Sciatic nerve (tissue), 1 donor: ENCODE measurements around a stretch of chr22.

- PRO-cap: no peak
These were observed 359.3 kb downstream of the CRYBA4 start for GRCh38 chr22:26980984-26981598.

DNA sequence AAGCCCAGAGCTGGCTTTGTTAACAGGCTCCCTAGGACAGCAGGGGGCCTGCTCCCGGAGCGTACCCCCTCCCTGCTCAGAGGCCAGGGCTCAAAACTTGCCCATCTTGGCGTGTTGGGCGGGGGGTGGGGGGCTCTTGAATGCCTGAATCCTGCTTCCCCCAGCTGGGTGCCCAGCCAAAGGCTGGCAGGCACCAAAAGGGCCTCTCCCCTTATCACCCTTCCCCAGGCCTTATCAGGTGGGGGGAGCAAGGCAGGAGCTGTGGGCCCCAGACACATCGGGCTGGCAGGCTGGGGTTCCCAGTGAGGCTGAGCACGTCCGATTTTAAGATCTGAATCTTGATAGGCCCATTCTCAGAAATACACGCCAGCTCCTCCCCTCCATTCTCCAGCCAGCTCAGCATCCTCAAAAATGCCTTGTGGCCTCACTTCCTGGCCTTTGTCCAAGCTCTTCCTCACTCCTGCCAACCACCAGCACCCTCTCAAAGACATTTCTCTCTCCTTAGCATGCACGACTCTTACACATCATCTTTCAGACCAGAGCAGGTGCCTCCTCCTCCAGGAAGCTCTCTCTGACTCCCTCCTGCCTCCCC is 384.8 kb downstream of the MN1 start:
- PRO-cap: no peak

DNA sequence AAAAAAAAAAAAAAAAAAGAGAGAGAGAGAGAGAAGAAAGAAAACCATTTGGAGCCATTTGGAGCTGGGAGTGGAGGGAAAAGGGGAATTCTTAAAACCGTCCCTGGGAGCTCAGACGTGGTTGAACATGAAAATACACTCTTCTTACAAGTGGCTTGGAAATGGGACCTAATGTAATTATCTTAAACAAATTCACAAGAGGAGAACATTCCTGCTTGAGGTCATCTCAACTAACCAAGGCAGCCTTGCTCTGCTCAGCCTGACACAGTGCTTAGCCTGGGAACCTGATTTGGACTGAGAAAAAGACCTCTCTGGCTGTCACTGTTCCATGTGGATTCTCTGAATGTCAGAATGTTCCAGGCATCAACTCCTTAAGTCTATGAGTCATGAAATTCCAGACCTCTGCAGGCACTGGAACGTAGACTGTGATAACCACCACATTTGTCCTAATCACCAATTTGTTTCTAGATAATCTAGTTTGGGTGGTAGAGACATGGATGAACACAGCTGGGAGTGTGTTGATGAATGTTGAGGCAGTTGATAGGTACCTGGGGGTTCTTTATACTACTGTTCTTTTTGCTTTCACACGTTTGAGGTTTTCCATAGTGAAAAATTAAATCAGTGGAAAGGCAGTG is 269.8 kb downstream of the MN1 start:
- PRO-cap: no peak

GRCh38 chr22:27800159-27801273 is 1.0 kb downstream of the MN1 start:
- PRO-cap: bidirectional peak, plus-strand start at chr22:27800624, minus-strand start at chr22:27800634; bidirectional peak, plus-strand start at chr22:27800764, minus-strand start at chr22:27800695

- PRO-cap: no peak
These were observed 19.6 kb upstream of the MN1 start for GRCh38 chr22:27820842-27821793.

DNA sequence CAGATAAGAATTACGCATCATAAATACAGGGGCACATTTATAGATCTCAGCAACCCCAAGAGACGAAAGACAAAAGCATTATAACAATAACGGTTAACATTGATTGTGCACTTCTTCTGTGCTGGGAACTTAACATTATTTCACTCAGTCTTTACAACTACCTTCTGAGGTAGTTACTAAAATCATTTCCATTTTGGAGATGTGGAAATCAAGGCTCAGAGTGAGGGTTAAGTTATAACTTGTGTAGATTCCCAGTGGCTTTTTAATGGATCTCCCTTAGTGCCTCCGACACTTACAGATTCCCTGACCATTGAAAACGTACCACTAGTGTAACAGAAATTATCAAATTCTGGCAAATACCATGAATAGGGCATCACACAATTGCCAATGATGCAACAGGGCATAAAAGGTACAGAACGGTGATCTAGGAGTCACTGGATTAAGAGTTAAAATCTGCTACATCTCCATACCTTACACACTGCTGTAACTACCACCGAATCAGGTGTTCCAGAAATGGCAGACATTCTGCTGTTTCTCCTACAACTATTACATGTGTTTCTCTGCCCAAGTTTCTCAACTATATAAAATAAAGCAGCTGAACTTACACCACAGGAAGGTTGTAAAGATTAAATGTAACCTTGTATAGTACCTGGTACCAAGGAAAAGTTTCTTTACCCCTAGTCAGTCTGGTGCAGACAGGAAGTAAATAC is 49.3 kb downstream of the PITPNB start:
- PRO-cap: no peak

DNA sequence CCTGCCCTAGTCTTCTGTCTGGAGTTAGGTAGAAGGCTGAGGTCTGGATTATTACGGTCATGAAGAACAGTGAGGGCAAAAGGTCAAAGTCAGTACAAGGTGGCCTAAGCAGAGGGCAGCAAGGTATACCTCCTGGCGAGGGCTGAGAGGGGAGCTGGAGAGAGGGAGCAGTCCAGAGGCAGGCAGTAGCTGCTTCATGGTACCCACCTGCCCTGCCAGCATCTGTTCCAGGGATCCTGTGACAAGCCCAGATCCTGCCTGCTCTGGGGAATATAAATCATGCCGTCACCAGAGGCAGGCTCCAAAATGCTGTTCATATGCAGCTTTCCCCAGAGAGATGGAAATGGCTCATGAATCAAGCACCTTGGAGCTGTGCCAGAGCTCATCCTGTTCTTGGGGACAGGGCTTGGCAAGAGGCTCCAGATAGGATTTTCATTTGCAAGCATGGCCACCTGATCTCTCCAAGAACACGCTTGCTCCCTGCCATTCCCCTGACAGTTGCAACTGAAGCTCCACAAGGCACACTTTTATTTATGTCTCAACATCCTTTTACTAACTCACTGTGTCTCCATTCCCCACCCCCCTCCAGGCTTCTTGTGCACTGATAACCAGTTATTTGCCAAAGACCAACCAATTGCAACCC is 115.7 kb upstream of the PITPNB start:
- PRO-cap: no peak

GRCh38 chr22:28442794-28443432 is 236.7 kb downstream of the TTC28 start:
- PRO-cap: bidirectional peak, plus-strand start at chr22:28442940, minus-strand start at chr22:28442769

DNA sequence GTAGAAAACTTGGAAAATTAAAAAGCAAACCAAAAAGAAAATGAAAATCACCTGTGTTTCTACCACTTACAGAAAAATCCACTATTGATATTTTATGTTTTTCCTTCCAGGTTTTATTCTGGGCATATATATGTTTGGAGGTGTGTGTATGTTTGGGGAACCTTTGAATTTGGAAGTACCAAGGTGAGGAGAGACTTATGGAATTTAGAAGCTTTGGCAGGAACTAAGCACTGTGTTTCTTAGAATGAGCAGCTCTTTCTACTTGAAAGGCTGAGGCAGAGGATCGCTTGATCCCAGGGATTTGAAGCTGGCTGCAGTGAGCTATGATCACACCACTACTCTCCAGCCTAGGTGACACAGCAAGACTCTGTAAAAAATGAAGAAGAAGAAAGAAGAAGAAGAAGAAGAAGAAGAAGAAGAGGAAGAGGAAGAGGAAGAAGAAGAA is 39.3 kb upstream of the ZNRF3 start:
- PRO-cap: no peak

- PRO-cap: no peak
These were observed 56.8 kb downstream of the C22orf31 start for GRCh38 chr22:29004573-29005510.

DNA sequence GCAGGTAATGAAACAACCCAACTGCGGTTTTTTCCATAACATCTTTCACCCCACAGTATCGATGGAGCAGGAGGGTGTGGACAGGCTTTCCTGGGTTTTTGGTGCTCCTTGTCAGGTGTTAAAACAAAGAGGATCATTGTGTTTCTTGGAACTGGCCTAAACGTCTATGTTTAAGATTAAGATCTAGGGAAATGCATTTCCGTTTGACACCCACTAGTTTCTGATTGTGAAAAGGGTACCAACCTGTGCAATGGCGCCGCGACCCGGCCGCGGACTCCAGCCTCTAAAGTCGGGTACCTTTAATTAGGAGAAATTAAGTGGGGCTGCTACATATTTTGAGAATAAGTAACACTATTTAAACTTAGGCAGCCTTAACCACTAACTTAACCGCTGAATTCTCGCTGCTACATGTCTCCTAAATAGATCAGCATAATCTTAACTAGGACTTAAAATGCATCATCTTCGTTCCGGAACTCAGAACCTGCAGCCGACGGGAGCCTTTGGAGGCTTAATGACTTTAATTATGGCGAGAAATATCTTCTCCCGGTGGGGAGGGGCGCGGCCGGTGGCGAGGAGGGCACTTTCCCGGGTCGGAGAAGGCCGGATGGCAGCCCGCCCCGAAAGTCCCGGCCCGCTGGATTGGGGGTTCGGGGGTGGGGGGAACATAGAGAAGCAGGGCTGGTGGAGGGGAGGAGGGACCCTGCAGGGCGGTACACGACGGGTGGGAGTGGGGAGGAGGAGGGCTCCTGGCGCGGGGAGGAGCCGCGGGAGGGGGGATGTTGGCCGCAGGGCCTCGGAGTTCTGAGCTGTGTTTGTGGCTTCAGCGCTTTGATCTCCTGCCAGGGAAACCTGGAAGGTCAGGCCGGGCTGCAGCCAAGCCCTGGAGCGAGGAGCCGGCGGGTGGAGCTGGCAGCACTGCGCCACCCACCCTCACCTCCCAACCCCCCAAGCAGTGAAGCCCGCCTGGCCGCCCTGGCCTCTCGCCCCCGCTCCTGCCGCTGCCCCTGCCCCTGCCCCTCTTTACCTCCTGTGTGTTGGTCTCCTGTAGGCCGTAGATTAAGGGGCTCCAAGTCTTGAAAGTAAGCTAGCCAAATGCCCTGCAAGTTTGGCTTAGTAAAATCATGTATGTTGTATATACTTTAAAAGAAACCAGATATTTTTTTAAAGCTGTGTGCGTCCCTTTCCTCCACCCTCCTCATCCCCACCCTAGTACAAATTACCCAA is 31.2 kb downstream of the C22orf31 start:
- PRO-cap: bidirectional peak, plus-strand start at position 580 of the sequence, minus-strand start at position 490 of the sequence; bidirectional peak, plus-strand start at position 876 of the sequence, minus-strand start at position 803 of the sequence

DNA sequence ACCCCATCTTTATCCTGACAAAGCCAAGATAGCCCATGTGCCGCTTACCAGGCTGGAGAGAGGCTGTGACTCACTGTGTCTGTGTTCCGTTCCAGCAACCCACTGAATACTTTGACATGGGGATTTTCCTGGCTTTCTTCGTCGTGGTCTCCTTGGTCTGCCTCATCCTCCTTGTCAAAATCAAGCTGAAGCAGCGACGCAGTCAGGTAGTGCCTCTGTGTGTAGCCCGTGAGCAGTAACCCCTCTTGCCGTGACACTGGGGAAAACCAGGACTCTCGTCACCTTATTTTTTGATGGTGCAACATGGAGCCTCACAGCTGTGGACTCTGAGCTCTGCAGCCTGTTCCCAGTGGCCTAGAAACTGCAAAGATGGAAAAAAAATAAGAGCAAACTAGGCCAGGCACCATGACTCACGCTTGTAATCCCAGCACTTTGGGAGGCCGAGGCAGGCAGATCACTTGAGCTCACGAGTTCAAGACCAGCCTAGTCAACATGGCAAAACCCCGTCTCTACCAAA is 16.9 kb downstream of the C22orf31 start:
- PRO-cap: no peak

DNA sequence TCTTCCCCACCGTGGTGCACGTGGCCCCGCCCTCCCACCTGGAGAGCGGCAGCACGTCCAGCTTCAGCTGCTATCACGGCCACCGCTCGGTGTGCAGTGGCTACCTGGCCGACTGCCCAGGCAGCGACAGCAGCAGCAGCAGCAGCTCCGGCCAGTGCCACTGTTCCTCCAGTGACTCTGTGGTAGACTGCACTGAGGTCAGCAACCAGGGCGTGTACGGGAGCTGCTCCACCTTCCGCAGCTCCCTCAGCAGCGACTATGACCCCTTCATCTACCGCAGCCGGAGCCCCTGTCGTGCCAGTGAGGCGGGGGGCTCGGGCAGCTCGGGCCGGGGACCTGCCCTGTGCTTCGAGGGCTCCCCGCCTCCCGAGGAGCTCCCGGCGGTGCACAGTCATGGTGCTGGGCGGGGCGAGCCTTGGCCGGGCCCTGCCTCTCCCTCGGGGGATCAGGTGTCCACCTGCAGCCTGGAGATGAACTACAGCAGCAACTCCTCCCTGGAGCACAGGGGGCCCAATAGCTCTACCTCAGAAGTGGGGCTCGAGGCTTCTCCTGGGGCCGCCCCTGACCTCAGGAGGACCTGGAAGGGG is 11.8 kb downstream of the C22orf31 start:
- PRO-cap: no peak

DNA sequence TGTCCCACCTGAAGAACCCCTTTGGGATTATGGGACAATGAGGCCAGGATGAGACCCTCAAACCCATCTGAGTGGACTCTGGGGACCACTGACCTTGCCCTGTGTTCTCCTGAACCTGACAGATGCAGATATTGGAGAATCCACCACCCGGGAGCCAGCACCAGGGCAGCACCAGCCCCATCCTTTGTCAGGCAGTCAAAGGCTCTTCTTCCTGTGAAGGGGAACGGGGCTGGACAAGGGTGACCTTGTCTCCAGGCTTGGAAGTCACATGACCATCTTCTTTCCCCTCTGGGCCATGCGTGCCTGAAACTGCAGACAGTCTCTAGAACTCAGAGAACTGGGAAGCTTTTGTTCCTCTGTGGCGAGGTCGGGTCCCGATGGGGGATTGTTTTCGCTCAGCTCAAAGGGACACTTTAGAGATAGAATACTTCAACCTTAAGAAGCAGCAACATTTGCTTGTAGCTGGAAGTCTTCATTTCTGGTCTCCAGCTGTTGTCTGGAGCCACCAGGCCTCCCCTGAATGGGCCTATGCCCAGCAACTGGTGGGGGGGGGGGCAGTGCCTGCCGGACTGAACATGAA is 55.9 kb upstream of the EMID1 start:
- PRO-cap: no peak

GRCh38 chr22:29220169-29220715 is 14.5 kb downstream of the EMID1 start:
- PRO-cap: no peak

- PRO-cap: no peak
These were observed 18.4 kb downstream of the EMID1 start for GRCh38 chr22:29224021-29224623.

GRCh38 chr22:29307191-29307479 is 685 bp downstream of the GAS2L1 start:
- PRO-cap: no peak

GRCh38 chr22:29313042-29313834 is 2.3 kb downstream of the RASL10A start:
- PRO-cap: no peak

DNA sequence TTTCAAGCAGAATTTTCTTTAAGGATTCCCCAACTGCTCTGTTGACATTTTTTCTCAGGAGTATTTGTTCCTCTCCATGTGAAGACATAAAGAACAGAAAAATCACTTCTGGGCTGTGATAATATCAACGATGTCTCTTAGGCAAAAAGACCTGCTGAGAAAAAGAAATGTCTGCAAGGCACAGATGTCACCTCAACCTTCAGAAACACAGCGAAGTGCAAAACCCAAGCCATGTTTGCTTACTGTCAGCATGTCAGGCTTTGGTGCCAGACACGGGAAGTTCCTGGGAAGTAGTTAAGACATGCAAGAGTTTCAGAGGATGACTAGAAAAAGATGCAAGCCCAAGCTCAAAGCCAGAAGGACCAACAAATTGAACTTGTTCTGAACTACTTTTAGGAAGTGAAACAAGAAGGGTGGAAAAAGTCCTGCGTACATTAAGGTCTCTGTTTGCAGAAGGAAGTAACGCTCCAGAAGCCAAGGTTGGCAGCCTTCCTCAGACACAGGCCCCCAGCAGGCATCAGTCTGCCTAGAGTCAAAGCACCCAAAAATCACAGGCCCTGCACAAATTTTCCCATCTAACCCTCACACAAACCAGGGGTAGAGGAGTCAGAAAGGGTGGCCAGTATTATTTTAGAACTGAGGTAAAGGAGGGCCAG is 2.7 kb downstream of the AP1B1 start:
- PRO-cap: bidirectional peak, plus-strand start at position 470 of the sequence, minus-strand start at position 262 of the sequence

GRCh38 chr22:29477812-29478448 is 2.1 kb upstream of the NEFH start:
- PRO-cap: no peak